ENCODE measurements around the genes IL5RA, LRRN1, SETMAR and ITPR1.

DNA sequence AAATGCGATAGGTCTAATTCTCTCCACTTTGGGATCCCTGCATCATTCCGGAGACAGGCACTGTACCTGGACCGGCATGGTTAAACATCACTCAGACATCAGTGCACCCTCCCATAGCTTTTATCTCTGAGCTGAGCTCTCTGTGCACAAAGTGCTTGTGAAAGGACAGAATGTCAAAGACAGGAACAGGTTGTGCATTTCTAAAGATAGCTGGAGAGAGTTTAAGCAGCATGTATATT is 65.4 kb upstream of the CHL1 start:
- PRO-cap, result no peak

DNA sequence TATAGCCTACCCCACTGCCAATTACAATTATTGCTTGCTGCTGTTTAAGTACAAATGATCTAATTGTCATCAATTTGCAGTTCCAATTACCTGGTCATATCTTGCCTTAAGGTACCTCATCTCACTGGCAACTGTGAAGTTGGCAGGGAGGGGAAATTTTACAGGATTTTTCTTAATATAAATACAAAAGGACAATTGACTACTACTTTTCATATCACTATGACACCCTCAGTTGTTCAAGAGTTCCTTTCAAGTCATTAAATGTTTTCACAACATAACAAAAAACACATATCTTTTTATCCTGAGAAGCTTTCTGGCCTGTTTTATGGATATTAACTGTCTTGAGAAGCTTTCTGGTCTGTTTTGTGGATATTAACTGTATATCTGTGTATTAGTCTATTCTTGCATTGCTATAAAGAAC is 213.4 kb upstream of the CNTN4 start:
- PRO-cap, result no peak

DNA sequence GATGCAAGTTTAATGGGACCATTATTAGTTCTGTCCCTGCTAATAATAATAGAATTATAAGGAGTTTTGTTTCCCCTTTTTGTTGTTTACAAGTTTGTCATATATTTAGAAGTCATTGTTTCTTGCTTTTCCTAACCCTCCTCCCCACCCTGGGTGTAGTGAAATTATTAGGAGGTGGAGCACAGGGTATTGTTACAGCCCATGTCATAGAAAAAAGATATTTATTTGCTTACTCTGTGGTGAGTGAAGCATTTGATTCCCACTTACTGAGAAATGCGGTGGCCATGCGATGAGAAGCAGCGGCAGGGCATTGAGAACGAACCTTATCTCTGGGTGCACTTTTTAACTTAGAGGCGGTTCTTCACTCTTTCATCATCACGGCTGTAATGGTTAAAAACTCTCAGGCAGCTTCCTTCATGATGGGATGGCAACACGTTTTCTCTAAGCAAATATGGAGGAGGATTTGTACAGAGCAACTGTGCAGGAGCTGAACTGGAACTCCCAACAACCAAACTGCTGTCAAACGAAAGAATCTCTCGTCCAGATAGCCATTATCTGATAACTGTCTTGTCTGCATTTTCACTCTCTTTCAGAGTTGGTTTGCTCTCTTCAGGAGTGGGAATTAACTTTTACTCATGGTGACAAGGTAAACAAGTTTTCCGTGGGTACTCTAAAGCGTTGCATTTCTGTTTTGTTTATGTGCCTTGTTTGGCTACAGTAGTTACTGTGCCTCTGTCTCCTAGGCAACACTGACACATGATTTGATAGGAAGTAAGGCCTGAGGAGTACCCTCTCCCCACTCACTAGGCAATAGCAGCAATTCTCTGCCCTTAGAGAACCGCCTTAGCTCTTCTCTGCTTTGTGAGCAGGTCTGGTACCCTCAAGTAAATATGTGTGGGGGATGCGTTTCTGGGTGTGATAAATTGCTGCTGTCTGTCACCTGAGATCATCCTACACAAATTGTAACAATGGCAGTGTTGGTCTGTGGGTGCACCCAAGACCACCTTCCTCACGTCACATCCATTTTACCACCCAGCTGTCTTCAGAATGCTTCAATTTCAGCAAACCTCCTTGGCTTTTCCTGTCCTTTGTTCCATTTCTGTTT is at the start of gene IL5RA:
IL5RA (minus strand) TSS at position 697 of the 1,105 bp plus-strand sequence.
- PRO-cap, result unidirectional peak, plus-strand start at position 269 of the sequence; bidirectional peak, plus-strand start at position 785 of the sequence, minus-strand start at position 591 of the sequence

GRCh38 chr3:3799031-3799546 is at the start of gene LRRN1:
TSS of gene LRRN1 (plus strand) at chr3:3799431.
- PRO-cap, result bidirectional peak, plus-strand start at chr3:3799431, minus-strand start at chr3:3799264

DNA sequence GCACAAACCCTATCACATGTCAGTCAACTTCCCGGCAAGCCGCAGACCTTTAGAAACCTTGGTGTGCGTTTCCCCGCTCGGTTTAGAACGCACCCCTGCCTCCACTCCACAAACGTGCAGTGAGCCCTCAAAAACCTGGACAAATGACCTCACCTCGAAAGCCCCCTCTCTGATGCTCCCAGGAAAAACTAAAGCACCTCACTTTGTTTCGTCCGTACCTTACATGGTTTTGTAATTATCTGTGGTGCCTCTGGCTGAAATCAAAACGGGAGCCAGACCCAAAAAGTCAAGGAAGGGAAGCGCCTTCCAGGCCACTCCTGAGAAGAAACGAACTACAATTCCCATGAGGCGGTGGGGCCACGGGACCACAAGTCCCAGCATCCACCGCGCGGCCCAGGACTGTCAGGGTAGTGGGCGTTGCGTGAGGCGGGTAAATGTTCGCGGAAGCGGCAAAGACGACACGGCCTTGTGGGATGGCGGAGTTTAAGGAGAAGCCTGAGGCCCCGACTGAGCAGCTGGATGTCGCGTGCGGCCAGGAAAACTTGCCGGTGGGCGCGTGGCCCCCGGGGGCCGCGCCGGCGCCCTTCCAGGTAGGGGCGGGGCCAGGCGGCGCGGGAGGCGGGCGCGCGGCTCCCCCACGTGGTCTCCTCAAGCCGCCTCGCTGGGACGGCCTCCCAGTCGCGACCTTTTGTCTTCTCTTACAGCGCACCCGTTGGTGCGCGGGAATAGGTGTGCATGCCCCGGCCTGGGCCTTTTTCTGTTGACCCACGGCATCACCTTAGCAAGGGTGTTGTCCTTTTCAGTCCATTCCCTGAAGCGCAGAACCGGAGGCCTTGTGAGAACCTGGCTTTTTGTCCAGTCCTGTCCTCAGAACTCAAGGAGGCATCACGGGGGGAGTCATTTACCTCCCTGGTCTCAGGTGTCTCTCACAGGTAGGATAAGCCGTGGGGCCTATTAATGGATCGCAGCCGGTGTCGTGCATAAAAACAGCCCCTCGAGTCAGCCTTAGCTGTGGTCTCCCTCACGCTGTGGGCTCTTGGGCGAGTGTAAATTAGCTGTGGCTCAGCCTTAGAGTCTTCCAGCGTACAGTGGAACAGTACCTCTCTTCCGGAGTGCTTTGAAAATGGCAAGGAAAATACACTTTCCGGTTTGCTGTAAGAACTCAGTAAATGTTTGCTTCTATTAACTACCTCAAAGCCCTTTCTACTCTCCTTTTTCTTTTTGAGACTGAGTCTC is at the start of gene SETMAR:
SETMAR (plus strand) TSS at position 433 of the 1,236 bp plus-strand sequence.
- PRO-cap, result unidirectional peak, plus-strand start at position 396 of the sequence; unidirectional peak, plus-strand start at position 433 of the sequence; bidirectional peak, plus-strand start at position 677 of the sequence, minus-strand start at position 588 of the sequence

- PRO-cap, result no peak
Observed at GRCh38 chr3:4306447-4306881, 3.3 kb downstream of the SETMAR start.

GRCh38 chr3:4338875-4339783 is 36.0 kb downstream of the SETMAR start:
- PRO-cap, result no peak

DNA sequence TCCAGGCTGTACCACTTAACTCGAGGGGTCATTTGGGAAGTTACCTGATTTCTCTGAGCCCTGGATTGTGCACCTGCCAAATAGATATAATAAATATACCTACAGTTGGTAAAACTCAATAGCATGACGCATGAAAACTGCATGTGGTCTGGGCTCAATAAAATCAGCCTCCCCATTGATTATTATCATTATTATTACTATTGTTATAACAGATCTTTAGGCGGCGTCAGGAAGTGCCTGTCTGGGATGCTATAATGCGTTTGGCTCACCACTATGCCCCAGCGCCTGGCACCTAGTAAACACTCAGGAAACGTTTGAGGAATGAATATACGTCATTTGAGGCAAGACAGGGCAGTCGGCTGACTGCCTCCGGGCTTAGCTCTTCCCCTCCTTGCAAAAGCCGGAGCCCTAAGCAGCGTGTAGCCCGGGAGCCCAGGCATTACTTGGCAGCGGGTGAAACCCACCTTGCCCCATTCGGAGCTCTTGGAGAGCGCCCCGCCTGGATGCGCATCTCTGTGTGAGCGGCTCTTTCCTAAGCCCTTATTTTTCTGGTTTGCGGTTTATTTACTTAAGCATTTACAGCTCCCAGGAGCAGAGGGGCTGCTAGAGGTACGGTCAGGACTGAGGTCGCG is 1.0 kb upstream of the ITPR1 start:
- PRO-cap, result bidirectional peak, plus-strand start at position 439 of the sequence, minus-strand start at position 262 of the sequence

DNA sequence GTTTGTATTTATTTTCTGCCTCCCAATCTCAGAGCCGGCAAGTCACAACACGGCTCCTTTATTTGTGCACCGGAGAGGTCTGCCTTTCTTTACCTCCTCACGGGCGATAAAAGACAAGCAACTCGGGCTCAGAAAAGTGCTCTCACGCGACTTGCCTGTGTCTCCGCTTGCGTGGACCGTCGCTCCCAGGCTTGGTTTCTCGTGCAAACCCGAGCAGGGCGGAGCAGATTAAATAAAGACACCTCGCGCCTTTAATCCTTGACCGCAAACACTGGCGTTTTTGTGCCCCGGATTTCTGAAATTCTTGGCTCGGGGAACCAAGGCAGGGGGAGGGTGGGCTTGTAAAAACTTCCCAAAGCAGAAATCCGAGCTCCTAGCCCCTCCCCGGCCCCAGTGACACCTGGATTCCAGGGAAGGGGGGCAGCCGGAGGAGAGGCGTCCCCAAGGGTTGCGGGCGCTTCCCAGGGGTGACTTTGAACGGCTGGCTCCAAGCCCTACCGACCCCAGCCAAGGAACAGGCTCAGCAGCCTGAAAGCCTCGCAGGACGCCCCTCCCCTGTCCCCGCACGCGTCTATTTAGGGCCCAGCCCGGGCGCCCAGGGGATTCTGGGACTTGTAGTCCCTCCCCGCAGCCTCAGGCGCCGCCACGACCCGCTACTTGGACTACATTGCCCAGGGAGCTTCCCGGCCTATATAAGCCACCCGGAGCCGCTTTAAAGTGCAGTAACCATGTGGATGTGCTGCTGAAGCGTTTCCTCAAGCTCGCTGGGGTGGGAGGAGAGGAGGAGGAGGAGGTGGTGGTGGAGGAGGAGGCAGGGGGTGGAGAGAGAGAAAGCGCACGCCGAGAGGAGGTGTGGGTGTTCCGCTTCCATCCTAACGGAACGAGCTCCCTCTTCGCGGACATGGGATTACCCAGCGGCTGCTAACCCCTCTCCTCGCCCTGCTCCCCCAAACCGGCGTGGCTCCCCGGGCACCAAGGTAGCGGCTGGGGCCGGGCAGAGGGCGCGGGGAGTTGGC is at the start of gene ITPR1:
ITPR1 (plus strand) TSS at position 720 of the 1,016 bp plus-strand sequence.
- PRO-cap, result bidirectional peak, plus-strand start at position 722 of the sequence, minus-strand start at position 551 of the sequence

DNA sequence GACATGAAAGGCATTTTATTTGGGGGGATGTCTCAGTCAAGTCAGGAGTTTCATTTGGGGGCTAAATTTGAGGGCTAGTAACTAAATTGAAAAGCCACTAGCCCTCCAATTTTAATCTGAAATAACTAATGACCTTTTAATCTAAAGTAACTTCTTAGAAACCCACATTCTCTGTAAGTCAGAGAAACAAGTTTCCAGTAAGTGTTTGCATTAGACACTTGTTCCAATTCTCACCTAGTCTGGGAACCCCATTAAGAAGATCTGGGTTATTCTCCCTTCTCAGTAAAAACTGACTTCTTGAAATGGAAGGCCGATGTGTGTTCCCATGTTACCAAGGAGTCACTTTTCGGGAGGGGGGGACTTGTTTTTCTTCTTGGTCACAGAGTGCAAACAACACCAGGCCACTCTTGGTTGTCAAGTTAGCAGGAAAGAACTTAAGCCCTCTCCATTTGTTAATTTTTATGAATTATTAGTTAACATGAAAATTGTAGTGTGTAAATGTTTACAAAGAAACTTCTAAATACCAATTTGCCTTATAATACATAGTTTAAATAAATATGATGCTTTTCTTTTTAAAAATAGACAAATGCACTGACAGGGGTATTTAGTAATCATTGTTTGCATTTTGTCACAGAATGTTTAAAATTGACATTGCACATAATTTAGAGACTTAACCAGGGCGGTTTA is 55.6 kb downstream of the ITPR1 start:
- PRO-cap, result no peak

- PRO-cap, result no peak
Observed at GRCh38 chr3:4581939-4582454, 88.8 kb downstream of the ITPR1 start.

DNA sequence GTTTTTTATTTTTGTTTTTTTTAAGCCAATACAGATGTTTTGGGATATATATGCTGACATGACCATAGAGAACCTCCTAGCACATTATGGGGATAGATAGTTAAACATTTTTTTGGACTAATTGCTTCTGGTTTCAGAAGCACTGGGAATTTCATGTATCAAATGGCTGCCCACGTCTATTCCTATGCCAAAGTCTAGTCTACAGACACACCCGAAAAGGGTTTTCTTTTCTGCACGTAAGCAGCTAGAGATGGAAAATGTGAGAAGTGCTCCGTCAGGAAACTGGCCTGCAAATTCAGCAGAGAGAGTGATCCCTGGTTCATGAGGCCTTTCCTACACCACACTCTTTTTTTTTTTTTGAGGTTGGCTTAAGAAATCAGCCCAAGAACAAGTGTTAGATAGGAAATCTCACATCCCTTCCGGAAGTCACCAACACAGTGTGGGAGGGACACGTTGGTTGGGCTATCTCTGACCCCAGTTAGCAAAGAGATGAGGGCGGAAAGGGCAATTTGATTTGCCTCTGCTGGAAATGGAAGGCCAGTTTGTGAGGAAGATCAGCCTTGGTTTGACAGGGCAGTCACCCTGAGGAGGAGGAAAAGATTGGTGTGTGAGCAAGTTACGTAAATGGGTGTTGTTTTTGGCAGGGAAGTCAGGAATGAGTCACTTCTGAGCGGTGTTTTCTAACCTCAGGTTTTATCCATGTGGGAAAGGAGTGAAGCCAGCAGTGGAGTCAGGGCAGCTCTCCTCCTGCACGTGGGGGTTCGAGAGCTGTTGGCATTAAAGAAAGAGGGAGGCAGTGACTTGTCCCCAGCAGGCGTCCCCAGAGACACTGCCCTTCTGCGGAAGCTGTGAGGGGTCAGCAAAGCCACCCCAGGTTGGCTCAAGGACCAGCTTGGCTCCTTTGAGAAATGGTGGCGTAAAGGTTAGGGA is 237.8 kb upstream of the BHLHE40 start:
- PRO-cap, result bidirectional peak, plus-strand start at position 704 of the sequence, minus-strand start at position 567 of the sequence

DNA sequence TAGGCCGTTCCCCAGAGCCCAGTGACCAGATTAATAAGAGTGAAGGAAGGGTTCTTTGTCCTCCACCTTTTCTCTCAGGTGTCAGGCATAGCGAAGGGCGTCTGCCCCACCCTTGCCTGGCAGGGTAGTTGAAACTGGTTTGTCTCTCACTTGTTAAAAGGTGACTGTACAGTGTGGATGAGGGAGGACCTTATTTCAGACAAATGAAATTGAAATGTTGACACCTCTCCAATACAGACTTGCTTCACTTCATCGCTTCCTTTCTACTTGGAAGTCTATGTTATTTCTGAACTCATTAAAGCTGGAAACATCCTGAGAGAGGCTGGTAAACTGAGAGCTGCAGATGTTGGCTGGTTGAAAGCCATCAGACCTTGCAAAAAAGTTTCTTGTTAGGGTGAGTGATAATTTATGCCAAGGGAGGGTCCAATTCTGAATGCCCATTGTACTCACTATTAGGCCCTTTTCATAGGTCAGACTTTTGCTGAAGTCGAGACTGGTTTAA is 223.5 kb upstream of the BHLHE40 start:
- PRO-cap, result no peak

DNA sequence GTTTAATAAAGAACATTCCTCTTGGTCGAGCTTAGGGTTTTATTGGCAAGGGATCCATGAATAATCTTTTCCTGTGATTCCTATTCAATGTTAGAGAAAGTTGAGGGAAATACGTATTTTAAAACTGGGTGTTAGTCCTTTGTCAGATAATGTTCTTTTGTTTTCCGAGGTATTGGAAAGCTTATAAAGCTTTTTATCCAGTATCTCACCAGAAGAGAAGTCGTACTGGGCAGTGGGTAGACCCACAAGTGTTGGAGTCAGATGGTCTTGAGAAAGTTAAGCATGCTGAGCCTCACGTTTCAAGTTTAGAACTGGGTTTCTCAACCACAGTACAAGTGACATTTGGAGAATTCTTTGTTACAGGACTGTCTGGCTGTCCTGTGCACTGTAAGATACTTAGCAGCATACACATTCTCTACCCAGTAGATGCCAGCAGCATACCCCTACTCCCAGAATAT is 212.3 kb upstream of the BHLHE40 start:
- PRO-cap, result no peak

DNA sequence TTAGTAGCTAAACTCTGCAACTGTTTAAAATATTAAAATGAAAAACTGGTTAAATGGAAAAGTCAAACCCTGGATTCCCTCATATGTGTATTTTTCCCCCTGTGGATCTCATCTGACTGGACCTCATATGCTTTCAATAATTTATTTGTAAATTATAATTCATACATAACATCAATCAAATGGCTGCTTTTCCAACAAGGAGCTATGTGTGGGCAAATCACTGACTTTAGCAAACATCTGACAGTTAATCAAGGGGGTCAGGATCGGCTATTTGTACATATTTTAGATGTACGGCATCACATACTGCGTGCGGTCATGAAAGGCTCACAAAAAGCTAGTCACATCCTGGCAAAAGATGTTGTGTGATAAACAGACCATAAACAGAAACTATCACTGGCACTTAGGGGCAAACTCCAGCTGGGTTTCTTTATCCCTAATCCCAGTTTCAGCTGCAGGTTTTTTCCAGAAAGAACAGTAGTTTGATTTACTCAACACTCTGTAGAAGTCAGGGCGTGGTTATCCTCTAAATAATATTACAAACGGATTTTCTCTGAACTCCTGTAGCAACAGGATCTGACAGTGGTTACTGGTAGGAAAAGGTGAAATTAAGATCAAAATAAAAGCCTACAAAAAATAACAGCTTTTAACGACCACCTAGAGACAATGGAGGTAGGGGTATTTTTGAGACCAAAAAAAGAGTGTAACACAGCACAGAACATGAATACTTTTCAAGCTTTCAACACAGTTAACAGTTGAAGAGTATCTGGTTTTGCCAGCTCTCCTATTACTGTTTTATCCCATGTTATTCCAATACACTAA is 112.4 kb upstream of the BHLHE40 start:
- PRO-cap, result bidirectional peak, plus-strand start at position 393 of the sequence, minus-strand start at position 250 of the sequence

GRCh38 chr3:4886925-4887700 is 92.1 kb upstream of the BHLHE40 start:
- PRO-cap, result no peak

DNA sequence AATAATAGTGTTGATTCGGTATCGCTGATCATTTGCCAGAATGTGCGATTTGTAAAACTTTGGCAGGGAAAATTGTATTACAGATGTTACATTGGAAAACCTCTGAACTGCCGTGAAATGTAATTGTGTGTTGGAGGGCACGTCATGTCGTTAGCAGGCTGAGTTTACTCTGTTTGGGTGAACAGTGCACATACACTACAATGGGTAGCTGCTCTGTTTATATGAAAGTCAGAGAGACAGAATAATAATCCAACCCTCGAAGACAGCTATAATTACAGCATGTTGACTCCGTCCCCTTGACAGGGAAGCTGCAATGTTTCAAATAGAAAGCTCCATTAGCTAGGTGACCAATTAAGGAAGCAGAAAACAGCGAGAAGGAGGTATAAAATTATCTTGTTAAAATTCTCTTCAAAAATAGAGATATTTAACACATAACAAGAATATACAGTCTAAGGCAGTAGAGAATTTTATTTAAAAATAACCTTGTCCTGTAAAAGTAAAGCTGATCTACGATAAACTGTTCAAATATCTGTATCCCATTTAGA is 77.1 kb upstream of the BHLHE40 start:
- PRO-cap, result no peak

DNA sequence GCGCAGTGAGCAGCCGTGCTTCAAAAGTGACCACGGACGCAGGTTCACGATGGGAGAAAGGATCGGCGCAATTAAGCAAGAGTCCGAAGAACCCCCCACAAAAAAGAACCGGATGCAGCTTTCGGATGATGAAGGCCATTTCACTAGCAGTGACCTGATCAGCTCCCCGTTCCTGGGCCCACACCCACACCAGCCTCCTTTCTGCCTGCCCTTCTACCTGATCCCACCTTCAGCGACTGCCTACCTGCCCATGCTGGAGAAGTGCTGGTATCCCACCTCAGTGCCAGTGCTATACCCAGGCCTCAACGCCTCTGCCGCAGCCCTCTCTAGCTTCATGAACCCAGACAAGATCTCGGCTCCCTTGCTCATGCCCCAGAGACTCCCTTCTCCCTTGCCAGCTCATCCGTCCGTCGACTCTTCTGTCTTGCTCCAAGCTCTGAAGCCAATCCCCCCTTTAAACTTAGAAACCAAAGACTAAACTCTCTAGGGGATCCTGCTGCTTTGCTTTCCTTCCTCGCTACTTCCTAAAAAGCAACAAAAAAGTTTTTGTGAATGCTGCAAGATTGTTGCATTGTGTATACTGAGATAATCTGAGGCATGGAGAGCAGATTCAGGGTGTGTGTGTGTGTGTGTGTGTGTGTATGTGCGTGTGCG is 4.1 kb downstream of the BHLHE40 start:
- PRO-cap, result no peak

- PRO-cap, result bidirectional peak, plus-strand start at chr3:5016798, minus-strand start at chr3:5016650
Observed at GRCh38 chr3:5016438-5016879, 37.2 kb downstream of the BHLHE40 start.

DNA sequence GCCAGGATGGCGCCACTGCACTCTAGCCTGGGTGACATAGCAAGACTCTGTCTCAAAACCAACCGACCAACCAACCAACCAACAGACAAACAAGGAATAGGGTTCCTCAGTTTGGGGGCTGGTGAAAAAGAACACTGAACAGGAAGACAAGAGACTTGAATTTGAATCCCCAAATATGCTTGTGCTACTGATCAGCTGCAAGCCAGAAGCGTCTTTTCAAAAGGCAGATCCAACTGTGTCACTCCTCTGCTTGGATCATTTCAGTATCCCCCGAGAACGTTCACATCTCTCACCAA is 60.0 kb downstream of the BHLHE40 start:
- PRO-cap, result no peak